SJSA1 (cell line): Measurements from ENCODE around the gene KIF2B.

DNA sequence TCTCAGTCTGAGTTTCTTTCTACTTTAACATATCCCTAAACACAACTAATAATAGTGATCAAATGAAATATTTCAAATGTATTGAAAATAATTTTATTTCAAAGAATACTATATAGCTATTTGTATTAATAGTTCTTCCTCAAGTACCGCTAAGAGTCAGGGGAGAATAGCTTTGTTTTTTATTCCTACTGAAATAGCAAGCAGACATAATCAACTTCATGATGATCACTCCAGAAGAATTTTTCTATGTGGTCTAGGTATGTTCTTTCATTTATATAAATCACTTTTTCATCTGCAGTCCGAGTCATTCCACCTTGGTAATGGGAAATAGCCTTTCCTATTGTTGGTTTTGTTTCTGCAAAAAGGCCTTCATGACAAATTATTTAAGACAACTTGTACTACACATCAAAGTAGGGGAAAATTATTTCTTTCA, 453.7 kb upstream of the CA10 start:
- RAMPAGE, long total RNA, result no peak

- RAMPAGE, long total RNA, result no peak
These were observed at the start of gene KIF2B for GRCh38 chr17:53822626-53823044. TSS of gene KIF2B (plus strand) at chr17:53822927.

- RAMPAGE, long total RNA, result no peak
These were observed 282 bp downstream of the HLF start for GRCh38 chr17:55265133-55265350.

GRCh38 chr17:56754876-56755251, 78.9 kb downstream of the C17orf67 start:
- RAMPAGE, long total RNA, result no peak

DNA sequence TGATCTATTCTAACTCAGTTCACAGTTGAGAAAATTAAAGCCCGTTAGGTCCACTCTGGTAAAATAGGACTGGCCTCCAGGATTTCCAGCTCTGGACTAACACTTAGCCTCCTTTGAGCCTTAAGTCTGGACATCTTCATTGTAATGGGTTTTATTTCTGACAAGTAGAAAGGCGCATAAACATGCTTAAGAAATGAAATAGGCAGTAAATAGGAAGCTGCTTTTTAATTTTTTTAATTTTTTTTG, 1.9 kb downstream of the DGKE start:
- RAMPAGE, long total RNA, result no peak

GRCh38 chr17:56893151-56893873, 20.5 kb downstream of the TRIM25 start:
- RAMPAGE, long total RNA, result no peak

DNA sequence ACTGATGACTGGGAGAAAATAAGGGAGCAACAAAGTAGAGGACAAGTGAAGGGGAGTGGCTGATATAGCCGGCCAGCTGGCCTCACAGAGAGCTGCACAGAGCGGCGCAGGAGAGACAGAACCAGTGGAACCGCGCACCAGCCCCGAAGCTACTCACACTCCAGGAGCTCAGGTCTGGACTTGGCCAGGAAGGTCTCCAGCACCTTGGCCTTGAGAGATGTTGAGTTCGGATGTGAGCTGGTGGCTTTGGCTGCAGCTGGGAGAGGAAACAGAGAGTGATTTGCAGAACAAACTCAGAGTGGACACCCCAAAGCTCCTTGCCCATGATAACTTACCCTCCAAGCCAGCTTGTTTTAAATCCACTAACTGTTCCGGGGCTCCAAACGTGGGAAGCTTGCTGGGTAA, 18.7 kb downstream of the TRIM25 start:
- RAMPAGE, long total RNA, result no peak

DNA sequence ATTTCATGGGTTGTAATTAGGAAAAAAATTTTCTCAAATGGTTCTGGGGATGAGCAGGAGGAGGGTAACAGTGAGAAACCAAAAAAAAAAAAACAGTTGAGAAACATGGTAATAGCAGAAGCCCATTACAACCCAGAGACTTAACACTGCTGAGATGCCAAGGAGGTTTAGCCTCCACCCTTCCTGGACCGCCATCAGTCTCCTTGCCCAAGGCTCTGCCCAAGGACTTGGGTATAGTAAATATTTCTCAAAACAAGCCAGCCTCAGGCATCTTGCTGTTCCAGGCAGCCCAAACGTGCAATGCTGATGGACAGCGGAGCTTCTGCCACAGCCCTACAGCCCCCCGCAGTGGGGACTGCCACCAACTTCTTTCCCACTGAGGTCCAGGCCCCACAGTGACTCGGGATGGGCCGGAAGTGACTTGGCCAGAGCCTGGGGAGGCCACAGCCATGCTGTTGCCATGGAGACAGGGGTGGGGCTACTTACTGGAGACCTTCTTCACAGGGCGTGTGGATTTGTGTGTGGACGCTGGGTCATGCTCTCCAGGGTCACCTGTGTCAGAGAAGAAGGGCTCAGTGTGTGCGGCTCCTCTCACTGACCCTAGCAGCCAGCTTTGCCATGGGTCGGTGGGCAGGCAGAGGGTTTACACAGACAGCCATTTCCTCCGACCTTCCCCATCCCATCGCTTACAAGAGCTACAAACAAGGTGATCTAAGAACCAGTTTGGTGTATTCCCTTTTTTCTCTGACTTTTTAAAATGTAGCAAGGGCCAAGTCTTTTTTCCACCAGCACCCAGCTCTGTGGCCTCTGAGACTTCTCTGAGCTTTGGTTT, 15.0 kb downstream of the TRIM25 start:
- RAMPAGE, long total RNA, result no peak

DNA sequence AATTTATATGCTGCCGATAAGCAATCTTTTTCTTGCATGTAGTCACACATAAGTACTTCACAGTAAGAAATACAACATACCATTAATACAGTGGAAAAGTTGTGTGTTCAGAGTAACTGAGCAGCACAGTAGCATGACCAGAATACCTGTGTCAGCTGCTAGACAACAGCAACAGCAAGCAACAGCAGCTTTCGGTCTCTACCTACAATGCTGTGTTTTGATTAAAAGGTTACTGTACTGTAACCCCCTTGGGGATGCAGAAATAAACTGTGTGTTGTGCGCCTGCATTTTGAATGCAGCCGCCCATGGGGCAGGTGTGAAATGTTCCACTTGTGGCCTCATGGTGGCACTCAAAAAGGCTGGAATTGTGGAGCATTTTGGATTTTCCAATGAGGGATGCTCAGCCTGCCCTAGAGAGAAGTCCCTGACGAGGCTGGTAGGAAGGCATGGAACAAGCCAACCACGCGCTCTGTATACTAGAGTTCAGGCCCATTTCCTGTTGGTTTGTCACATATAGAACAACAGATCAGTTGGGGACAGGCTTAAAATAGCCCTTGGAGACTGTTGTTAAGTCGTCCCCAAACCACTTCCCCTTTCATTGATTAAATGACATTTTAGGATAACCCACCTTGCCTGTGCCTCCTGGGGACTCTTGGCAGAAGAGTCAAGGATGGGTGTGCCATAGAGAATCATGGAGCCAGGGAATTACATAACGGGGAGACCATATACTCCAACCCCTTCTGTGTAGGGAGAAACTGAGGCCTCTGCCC, 27.1 kb downstream of the SCPEP1 start:
- RAMPAGE, long total RNA, result no peak

DNA sequence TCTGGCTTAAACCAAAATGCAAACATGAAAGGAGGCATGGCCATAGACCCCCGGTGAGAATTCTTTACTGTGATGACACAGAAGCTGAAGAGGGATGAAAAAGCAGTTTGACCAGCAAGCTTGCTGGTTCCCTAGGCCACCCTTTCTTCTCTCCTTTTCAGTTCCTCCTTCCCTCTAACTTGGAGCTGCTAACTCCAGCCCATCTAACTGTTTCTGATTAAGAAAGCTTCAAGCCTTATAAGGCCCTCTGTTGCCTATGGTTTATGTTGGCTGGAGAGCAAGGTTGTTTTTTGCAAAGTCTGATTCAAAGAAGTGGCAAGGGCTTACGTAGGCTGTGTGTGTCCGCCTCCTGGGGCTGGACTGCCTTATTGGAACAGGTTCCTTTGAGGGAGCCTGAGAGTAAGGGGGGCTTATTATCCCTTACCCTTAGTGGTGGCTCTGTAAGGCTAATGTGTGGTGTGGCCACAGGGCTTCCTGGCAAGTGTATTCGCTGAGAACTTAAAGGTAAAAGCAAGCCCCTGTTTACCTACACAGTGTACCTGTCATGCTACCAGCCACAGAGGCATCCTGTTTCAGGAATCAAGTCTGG, 7.1 kb downstream of the AKAP1 start:
- RAMPAGE, long total RNA, result no peak

DNA sequence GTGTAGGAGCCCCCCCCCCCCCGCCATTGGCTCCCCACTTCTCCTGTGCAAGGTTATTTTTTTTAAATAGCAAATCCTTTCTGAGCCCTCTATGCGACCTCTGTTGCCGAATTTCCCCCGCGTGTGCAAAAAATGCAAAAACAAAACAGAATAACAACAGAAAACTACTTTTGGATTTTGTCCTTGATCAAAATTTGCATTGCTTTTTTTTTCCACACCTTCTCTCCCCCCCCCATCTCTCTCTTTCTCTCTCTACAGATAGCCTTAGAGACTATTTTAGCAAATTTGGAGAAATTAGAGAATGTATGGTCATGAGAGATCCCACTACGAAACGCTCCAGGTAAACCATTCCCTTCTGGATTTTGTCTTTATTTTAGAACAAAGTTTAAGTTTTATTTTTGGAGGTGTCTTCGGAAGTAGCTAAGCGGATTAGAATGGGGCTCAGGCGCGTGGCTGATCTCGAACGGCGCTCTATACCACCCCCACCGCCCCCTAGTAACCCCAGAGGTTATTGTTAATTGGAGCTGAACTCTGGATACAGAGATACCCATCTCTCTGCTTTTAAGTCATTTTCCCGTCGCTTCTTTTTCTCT, 981 bp downstream of the MSI2 start:
- RAMPAGE, long total RNA, result no peak

DNA sequence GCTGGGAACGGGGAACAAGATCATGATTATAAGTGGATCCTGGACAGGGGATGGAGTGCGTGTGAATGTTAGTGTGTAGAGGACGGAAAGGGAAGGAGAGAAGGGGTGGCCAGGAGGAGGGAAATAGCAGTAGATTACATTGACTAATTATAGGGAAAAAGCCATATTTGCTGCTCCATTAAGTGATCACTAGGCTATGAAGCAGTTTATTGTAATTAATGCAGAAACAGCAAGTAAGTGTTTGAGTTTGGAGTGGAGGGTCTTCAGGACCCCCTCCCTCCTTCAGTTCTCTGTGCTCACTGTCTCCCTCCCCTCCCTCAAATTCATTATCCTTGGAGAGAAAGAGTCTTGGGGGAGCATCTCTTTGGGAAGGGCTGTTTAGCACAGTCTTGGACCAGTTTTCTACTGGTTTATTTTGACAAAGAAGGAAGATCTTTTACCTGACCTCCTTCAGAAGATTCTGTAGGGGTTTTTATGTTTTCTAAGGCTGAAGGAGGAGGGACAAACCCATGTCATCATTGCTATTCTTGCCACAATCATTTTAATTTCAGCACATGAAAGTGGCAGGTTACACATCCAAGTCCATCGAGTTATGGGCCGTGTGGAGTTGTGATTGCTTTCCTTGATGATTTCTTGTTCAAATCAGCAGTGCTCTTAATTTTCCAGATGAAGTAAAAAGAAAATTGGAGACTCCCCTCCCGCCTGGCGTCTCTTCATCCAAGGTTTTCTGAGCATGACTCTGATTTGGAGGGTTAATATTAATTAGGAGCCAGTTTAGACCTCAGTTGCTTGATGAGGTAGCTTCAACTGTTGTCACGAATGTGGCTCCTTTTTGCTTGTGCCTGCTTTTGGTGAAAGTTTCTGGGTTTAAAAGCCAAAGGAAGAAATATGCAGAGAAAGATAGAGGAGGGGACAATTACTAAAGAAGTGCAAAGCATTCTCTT, 19.6 kb downstream of the MSI2 start:
- RAMPAGE, long total RNA, result no peak

DNA sequence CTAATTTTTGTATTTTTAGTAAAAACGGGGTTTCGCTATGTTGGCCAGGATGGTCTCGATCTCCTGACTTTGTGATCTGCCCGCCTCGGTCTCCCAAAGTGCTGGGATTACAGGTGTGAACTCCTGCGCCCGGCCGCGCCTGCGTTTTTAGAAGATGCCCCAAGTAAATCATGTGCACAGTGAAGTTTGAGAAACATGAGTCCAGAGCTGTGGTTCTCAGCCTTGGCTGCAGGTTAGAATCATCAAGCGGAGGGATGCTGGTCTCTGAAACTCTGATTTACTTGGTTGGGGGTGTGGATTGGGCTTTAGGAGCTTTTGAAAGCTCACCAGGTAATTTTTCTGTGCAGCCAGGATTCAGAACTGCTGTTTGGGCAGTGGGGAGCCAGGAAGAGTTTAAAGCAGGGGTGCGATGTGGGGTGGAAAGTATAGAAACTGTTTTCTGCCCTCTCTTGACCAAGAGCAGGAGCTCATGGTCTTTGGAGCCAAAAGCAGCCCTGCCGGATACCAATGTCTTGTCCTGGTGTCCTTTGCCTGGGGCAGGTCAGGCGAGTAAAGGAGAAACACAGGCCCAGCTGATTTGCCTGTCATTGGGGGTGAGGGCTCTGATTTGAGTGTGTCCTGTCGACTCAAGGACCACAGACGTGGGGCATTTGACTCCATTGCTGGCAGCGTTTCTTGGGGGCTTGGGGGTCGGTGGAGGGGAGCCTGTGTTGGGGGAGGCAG, 58.6 kb downstream of the MSI2 start:
- RAMPAGE, long total RNA, result no peak

DNA sequence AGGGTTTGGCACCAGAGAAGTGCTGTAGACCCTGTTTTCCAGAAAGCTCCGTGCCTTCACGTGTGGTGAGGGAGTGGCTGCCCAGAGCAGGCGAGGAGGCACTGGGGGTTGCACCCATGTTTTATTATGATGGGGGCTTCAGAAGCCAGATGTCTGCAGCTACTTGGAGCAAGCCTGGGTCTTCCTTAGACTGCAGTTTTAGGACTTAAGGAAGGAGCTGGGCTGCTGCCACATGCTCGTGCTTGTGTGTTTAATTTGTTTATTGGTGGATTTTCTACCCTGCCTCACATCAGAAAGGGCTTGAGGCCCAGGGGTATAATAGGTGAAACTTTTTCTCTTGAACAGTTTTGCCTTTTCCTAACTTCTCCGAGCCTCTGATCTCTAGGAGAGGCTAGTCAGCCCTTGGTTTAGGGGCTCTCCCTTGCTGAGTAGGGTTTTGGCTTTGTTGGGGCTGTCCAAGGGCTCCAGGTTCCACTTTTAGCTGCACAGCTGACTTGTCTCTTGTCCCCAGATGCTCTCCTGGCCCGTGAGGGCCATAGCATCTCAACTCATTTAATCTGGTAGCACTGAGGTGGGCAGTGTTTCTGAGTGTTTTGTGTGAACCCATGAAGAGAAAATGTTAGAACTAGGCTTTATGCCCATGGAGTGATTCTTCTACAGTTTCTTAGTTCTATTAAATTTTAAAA, 103.8 kb downstream of the MSI2 start:
- RAMPAGE, long total RNA, result no peak

DNA sequence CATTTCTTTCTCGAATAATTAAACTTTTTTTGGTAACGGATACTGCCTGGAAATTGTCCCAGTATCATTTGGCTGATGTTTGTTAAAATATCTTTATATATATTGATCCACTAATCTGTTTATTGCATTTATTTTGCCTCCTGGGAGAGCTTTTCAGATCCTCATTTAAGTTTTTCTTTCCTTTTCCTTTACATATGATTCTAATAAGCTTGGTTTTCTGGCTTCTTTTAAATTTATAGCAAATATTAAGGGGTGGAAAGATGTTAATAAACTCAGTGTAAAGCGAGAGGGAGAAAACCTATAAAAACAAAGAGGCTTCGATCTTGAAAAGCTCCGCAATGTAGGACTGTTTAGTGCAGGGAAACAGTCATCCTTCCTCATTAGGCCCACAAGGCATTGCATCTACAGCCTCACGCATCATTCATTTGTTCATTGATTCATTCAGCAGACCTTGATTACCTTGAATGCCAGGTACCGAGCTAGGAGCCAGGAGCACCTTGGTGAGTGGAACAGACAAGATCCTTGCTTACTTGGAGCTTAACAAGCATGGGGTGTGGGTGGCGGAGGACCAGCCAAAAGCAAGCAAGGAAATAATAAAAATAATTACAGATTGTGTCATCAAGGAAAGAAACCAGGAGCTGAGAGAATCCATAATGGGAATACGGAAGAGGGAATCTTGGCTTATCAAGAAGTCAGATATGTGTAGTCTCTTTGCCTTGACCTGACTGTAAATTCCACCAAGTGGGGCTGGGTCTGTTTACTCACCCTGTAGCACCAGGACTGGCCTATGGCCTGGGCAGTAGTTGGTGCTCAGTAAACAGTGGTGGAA, 157.4 kb downstream of the MSI2 start:
- RAMPAGE, long total RNA, result no peak

DNA sequence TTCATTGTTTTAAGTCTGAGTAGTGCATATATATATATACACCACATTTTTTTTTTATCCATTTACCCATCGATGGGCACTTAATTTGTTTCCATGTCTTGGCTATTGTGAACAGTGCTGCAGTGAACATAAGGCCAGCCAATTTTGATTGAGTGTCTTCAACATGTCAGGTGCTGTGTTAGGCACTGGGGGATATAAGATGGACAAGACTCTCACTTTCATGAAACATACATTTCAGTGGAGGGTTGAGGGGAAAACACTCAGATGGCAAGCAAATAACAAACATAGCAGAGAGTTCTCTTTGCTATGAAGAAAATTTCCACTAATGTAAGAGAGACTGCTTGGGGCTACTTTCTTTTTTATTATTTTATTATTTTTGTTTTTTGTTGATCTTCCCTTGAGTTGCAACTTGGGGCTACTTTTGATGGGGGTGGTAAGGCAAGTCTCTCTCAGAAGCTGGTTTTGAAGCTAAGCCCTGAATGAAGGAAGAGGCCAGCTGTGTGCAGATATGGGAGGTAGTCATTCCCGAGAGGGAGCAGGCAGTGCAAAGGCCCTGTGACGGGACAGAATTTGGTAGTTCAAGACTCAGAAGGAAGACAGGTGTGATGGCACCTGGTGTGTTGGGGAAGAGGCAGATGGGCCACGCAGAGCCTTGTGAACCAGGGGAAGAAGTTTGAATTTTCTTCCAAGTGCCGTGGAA, 178.6 kb downstream of the MSI2 start:
- RAMPAGE, long total RNA, result no peak

GRCh38 chr17:57435686-57436473, 179.6 kb downstream of the MSI2 start:
- RAMPAGE, long total RNA, result no peak

- RAMPAGE, long total RNA, result no peak
These were observed 230.4 kb downstream of the MSI2 start for GRCh38 chr17:57486600-57487219.

DNA sequence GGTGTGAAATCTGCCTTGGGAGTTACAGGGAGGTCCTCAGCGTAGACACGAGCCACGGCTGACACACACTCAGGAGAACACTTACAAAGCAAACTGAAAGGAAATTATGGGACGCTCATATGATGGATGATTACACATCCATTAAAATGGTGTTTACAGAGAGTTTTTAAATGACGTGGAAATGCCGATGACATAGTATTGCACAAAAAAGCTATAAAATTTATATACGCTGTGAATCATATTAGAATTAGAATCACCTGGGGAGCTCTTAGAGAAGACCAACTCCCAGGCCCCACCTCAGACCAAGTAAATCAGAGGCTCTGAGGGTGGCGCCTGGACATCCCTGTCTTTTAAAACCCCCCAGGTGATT, 175.2 kb downstream of the CCDC182 start:
- RAMPAGE, long total RNA, result no peak

DNA sequence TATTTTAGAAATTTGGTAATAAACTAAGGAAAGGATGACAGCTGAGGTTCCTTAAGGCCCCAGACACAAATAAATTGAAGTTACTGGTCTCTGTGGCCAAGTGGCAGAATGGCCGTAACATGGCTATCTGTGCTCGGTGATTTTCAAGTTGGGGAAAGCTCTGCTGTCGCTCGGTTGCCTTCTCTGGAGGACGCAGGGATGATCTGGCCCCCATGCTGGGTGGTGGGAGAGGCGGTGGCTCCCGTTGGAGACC, 166.0 kb downstream of the CCDC182 start:
- RAMPAGE, long total RNA, result no peak